GM23248 (cell line): Measurements from ENCODE around the genes SMG6 and CAMKK1.

GRCh38 chr17:2043129-2043534 lies 1.3 kb downstream of the OVCA2 start:
- RAMPAGE, long total RNA, result no peak

- RAMPAGE, long total RNA, result no peak
Observed at GRCh38 chr17:2058284-2059802, 3.9 kb downstream of the HIC1 start.

DNA sequence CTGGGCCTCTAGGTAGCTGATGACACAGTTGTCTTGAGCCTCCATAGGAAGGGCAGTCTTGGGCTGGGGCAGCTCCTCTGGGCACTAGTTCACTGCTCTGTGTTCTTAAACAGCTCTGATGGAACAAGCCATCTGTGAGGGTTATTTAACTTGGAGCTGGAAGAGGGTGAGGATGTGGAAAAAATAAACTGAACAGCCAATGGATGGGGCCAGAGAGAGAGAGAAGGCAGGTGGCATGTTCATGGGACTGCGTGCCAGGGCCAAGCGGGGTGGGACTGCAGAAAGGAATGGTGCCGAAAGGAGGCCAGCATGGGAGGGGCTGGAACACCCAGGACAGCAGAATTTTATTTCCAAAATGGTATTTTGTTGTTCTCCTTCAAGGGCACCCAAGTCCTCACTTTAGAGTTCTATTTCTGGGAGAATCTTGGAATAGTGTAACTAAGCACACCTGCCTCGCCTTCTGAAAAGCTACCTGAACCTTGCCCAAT lies 52.7 kb downstream of the HIC1 start:
- RAMPAGE, long total RNA, result no peak

- RAMPAGE, long total RNA, result no peak
Observed at GRCh38 chr17:2127635-2128282, 72.9 kb downstream of the HIC1 start.

DNA sequence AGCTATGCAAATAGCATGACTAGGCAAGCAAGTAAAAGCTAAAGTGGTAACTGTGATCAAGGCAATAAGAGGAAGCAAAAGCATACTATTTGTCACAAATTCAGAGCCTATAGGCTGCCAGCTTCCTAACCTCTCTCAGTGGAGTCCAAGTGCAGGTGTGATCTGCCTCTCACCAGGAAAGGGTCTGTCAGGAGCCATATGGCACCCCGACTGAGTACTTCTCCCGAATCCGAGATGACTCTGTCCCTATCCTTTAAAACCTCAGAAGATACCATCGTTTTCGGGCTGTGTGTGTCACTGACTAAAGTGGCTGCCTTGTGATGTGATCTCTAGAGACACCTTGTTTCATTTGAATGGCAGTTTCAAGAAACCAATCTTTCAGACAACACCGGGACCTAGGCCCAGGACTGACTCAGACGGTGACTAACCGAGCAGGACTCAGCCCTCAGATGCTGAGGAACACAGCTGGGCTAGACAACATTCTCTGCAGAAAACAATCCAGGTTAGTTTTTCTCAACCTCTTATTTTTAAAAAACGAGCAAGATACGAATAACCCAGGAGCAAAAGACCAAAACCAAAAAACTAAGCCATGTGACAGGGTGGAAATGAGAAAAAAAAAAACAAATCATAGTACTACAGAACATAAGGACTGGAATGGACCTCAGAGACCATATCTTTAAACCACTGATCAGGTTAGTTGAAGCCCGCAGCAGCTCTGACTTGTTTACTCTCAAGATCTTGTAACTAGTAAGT lies 63.5 kb downstream of the SMG6 start:
- RAMPAGE, long total RNA, result no peak

GRCh38 chr17:2302898-2303938 lies at the start of gene SMG6:
Gene SMG6 (minus strand): TSS chr17:2303785.
- RAMPAGE, long total RNA, result start-site peak on the minus strand at chr17:2303730-2303800, 46 and 70 reads in 2 replicates

GRCh38 chr17:2361141-2361766 lies 24.0 kb downstream of the SGSM2 start:
- RAMPAGE, long total RNA, result no peak

DNA sequence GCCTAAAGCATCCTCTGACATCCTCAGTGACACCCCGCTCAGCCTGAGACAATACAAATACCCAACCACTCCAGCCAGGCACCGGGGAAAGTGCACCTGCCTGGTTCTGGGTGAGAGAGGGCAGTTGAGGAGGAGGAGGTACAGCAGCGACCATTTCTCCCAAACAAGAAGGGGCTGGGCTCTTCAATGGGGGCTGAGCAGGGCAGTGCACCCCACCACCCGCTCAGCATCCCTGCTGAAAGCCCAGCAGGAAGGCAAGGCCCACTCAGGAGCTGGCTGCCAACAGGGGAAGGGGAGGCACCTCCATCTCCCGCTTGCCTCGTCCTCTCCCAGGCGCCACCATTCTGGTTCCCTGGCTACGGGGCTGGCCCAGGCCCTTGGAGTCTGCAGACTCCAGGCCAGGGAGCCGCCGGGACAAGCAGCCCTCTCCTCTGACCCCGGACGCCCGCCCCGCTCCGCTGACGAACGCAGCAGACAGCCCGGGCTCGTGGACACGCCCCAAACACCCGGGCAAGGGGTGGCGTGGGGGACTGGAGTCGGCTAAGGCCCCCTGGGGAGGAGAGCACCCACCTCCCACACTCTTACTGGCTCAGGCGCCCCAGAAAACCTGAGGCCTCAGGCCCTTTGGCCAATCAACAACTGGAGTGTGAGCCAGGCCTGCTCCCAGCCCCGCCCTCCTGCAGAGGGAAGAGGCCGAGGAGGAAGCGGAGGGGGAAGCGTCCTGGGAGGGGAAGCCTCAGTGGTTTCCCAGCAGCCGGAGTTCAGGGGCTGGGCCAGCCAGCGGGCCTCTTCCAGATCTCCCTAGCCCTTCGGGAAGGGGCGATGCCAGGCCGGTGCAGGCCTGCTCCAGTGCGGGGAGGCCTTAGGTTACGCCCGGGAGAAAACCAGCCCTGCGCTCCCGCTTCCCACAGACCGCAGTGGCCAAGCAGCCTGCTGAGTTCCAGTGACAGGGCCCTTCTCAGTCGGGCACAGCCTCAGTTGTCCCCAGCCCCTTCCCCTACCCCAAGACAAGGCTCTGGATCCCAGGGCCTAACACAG lies 4.2 kb downstream of the MNT start:
- RAMPAGE, long total RNA, result no peak

DNA sequence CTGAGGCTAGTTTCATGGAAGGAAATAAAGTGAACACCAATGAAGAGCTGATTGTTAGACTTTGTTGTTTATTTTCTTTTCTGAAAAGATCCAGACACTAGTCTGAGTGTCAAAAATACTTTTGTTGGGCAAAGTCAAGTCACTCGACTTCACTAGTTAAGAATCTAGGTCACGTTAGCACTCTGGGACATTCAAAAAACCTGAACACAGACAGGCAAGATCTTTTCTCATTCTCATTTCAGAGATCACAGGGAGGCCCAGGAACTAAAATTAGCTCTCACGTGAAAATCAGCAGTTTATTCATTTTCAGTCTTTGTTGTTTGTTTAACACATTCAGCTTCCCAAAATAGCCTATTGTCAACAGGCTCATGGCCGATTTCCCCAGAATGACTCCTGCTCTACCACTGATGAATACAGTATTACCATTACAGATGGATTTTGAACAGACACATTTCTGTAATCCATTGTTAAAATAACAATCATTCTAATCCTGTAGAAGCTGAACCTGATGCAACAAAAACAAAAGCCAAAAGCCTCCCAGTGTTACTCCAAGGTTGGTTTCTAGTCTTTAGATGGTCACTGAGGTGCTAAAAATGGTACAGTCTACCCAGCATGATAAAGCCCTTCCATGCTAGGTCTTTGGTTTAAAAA lies 20.6 kb downstream of the METTL16 start:
- RAMPAGE, long total RNA, result no peak

- RAMPAGE, long total RNA, result no peak
Observed at GRCh38 chr17:2852671-2853270, 56.5 kb downstream of the RAP1GAP2 start.

DNA sequence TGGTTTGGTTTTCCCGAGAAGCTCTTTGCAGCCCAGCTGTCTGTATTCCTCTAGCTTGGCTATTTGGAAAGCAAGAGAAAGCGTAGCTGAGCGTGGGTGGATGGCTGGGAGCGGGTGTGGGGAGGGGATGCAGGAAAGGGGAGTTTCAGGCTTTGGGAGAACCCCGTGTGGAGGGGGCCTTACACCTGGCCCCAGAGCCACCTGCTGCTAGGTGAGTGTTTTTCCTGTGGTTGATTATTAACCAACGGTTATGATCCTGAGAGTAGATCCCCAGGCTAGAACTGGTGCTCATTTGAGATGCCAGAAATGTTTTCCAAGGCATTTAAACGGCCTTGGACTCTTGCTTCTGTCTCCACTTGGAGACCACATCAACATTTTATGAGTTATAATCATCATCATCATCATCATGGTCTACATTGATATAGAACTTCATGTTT lies 103.8 kb downstream of the RAP1GAP2 start:
- RAMPAGE, long total RNA, result no peak

- RAMPAGE, long total RNA, result no peak
Observed at GRCh38 chr17:2907031-2907679, 110.9 kb downstream of the RAP1GAP2 start.

DNA sequence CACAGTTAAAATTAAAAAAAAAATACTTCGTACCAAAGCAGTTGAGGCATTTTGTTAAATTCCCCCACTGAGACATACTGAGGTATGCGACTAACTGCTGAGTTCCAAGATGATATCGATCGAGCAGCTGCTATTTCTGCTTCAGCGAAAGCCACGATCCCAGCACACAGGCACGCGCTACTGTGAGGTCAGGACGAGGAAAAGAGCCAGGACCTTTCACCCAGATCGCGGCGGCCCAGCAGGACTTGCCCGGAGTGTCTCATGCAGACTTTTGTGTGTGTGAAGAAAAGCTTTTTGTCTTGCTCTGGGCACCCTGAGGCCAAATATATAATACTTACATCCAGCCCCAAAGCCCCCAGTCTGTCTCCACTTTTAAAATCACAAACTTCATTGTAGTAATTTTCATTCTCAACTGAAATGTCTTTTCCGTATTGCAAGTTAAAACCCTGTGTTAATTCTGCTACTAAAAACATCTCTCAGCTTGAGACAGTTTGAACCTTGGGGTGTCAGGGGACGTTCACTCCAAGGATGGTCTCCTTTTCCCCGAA lies 37.1 kb downstream of the ASPA start:
- RAMPAGE, long total RNA, result no peak

DNA sequence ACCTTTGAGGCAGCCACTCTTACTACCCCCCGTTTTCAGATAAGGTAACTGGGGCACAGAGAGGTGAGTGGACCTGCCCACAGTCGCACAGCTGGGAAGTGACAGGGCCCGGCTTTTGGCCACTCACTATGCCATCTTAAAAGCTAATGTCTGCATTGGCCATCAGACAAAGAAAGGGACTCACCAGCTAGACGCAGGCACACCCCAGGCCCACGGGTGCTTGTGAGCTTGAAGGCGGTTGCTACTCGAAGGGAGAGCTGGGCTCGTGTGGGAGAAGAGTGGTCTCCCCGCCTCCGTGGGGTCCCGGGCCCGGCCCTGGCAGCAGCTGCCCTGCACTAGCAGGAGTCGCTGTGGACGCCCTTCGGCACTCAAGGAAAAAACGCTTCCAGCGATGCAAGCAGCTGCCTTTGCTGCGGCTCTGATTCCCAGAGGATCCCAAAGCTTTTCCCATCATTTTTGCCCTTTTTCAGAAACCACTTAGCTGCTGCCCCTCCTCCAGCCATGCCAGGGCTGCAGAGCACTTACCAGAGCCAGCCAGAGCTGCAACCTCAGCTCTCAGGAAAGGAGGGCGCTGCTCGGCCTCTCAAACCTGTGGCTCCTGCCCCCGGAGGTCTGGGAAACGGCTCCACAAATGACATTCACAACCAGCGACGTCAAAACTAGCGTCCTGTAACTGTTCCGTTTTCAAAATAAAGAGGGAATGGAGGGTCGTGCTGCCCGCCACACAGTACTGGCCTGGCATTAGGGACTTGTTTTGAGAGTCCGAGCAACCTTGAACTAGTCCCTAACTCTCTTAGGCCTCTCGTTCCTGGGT lies 12.3 kb downstream of the TRPV1 start:
- RAMPAGE, long total RNA, result no peak

DNA sequence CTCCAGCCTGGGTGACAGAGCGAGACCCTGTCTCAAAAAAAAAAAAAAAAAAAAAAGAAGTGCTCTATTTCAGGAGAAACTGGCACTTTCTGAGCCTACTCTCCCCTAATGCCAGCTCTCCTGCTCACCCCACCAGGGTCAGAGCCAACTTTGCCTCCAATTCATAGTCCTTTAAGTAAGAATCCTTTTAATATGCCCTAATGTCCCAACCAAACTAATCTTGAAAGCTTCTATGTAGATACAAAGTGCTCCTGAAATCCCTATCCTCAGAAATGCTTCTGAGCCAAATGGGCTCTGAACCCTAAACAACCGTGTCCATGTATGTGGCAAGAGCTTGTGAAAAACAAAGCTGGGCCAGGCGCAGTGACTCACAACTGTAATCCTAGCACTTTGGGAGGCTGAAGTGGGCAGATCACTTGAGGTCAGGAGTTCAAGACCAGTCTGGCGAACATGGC lies 1.5 kb downstream of the SHPK start:
- RAMPAGE, long total RNA, result no peak

GRCh38 chr17:3696854-3697168 lies 856 bp upstream of the P2RX5 start:
- RAMPAGE, long total RNA, result no peak

GRCh38 chr17:3892857-3893936 lies at the start of gene CAMKK1:
Gene CAMKK1 (minus strand): TSS chr17:3893053.
- RAMPAGE, long total RNA, result no peak

- RAMPAGE, long total RNA, result no peak
Observed at GRCh38 chr17:3928966-3929692, 12.9 kb upstream of the P2RX1 start.

GRCh38 chr17:3959067-3960009 lies 4.9 kb downstream of the ATP2A3 start:
- RAMPAGE, long total RNA, result no peak

DNA sequence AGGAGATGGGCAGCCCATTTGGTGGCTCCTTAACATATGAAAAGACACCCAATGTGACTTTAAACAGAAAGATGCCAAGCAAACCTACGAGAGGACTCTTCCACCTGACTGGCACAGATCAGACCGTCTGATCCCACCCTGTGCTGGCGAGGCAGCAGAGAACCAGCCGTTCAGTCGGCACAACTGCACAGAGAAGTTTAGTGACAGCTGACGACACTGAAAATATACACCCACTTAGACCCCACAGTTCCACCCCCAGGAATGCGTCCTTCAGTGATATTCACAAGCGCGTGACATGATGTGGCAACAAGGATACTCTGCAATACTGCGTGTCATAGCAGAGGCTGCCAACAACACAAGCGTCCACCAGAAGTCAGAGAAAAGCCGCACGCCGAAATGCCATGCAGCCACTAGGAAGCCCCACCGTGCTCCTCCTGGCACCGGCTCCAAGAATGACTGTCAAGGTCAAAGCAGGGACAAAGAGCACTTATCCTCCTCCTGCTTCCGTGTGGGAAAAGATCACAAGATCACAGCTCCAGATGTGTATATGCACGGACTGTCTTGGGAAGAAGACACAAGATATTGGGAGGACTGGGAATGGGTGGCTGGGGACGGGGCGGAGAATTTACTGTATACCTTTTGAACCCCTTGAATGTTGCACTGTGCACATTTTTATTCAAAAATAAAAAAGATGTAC lies 3.5 kb downstream of the ATP2A3 start:
- RAMPAGE, long total RNA, result no peak